Parotid gland (tissue), 1 donor: ENCODE results near the gene COG8.

- PRO-cap: no peak
Measured at GRCh38 chr16:68642431-68643129, 2.5 kb upstream of the CDH3 start.

- PRO-cap: no peak
Measured at GRCh38 chr16:68643841-68644277, 1.3 kb upstream of the CDH3 start.

DNA sequence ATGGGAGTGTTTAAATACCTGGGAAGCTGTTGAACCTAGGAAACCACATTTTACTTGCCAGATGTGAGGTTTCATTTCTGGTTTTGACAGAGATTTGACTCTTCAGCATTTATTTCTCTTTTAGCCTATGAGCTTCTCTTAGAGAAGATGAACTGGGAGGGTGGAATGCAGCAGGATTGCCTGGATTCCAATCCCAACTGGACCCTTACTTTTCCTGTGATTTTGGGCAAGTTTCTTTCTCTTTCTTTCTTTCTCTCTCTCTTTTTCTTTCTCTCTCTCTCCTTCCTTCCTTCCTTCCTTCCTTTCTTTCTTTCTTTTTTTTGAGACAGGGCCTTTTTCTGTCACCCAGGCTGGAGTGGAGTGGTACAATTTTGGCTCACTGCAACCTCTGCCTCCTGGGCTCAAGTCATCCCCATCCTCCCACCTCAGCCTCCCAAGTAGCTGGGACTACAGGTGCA lies 20.4 kb downstream of the CDH1 start:
- PRO-cap: no peak

DNA sequence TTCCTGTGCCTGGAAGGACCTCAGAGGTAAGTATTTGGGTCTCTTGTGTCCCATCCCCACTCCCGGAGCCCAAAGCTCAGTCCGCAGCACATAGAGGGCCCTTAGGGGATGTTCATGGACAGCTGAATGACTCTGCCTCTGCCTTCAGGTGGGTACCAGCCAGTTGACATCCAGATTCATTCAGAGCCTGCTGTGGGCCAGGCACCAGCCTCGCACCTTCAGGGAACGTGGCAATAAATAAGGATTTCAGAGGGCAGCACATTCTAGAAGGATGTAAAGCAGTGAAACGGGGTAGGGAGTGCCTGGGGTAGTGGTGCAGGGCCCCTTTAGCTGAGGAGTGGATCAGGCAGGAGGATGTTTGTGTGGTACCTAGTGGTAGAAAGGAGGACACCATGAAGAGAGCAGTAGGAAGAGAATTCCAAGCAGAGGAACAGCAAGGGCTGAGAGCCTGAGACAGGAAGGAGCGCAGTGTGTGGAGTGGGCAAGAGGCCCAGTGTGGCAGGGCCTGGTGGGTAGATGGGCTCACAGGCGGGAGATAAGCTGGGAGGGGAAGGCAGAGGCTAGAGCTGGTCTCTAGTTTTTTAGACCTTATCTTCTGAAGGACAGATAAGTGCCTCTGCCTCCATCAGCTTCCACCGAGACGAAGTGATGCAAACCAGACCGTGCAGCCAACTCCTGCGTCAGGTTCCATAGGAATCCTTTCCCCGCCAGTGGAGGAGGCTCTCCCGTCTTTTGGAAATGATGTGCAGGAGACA lies 33.4 kb downstream of the CDH1 start:
- PRO-cap: no peak

DNA sequence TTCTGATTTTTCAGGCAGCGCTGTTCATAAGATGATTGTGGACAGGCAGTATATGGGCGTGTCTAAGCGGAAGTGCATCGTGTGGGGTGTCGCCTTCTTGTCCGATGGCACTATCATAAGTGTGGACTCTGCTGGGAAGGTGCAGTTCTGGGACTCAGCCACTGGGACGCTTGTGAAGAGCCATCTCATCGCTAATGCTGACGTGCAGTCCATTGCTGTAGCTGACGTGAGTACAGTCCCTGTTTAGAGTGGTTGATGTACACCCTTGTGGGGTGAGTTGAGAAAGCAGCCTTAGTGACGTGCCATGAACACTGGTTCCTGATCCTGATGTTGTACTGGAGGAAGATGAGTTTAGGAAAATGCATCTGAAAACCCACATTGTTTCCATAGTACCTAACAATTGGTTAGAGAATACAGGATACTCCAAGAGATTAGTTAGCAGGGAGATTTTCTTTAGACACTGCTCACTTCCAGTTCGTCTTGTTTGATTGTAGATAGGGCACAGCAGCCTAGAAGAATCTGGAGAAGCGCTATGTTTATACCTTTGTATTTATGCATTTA lies 10.8 kb downstream of the UTP4 start:
- PRO-cap: no peak

DNA sequence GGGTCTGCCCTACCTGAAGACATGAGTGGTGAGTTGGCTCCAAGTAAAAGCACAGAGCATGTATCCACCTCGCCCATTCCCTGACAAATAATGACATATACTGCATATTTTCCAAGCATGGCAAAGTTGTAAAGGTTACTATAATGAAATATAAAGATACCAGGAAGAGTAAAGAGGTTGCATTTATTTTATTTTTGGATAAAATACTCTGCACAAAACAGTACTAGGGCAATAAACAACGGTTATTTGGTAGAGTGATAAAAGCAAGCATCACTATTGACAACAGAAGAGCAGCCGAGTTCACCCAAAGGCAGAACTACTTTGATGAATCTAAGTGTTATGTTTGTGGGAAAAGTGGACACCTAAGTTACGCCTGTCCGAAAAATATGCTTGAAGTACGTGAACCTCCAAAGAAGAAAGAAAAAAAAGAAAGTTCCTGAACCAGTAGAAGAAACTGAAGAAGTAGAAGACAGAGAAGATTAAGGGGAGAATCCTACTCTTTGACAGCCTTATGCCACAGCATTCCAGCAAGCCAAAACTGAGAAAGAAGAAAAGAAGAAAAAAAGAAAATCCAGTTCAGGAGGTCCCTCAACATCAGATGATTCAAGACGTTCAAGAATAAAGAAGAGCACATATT lies 46.8 kb upstream of the VPS4A start:
- PRO-cap: no peak

DNA sequence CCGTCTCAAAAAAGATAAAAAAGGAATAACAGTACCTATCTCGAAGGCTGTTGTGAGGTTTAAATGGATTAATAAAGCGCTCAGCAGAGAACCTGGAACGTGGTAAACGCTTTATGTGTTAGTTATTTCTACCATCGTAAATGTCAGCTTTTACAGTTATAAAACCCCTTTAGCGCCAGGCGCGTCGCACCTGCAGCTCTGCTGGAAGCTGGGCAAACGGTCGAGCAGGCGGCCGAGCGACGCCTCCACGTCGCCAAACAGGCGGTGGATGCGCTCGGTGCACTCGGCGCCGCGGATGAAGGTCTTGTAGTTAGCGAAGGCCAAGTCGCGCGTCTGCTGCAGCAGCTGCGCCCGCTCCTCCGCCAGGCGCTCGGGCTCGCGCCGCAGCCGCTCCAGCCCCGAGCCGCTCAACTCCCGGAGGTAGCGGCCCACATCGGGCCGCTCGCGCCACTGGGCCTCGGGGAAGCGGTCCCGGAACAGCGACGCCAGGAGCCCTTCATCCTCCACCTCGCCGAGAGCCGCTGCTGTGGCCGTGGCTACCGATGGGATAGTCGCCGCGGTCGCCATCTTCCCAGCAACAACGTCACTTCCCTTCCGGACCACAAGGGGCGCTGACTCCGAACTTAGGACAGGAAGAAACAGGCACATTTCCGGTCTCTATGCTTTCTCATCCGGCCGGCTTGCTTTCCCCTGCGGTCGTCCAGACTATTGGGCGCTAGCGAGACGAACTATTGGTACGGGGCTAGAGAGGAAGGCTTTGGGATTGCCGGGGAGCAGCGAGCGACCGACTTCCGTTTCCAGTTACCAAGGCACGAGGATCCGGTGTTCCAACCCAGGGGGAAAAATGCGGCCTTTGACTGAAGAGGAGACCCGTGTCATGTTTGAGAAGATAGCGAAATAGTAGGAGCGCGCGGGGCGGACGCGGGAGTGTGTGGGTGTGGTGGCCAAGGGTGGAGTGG lies at the start of gene COG8:
TSS of gene COG8 (minus strand) at position 579 of the 959 bp plus-strand sequence.
- PRO-cap: bidirectional peak, plus-strand start at position 708 of the sequence, minus-strand start at position 582 of the sequence

DNA sequence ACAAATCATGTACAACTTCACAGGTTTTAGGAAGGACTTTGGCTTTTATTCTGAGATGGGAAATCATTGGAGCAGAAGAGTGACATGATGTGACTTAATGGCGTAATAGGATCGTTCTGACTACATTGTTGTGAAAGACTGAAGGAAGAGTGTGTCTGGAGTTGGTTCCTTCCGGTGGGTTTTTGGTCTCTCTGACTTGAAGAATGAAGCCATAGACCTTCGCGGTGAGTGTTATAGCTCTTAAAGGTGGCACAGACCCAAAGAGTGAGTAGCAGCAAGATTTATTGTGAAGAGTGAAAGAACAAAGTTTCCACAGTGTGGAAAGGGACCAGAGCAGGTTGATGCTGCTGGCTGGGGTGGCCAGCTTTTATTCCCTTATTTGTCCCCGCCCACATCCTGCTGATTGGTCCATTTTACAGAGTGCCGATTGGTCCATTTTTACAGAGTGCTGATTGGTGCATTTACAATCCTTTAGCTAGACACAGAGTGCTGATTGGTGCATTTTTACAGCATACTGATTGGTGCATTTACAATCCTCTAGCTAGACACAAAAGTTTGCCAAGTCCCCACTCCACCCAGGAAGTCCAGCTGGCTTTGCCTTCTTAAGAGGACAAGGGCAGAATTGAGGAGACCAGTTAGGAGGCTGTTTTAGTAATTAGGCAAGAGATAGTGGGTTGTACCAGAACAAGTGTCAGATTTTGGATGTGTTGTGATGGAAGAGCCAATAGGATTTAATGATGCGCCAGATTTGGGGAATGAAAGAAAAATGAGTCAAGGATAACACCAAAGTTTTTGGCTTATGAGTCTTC lies 4.7 kb downstream of the CYB5B start:
- PRO-cap: no peak

GRCh38 chr16:69600656-69601108 lies 34.9 kb downstream of the NFAT5 start:
- PRO-cap: no peak

- PRO-cap: no peak
Measured at GRCh38 chr16:69629139-69629759, 63.5 kb downstream of the NFAT5 start.

- PRO-cap: no peak
Measured at GRCh38 chr16:69676335-69677653, 49.6 kb downstream of the NQO1 start.

DNA sequence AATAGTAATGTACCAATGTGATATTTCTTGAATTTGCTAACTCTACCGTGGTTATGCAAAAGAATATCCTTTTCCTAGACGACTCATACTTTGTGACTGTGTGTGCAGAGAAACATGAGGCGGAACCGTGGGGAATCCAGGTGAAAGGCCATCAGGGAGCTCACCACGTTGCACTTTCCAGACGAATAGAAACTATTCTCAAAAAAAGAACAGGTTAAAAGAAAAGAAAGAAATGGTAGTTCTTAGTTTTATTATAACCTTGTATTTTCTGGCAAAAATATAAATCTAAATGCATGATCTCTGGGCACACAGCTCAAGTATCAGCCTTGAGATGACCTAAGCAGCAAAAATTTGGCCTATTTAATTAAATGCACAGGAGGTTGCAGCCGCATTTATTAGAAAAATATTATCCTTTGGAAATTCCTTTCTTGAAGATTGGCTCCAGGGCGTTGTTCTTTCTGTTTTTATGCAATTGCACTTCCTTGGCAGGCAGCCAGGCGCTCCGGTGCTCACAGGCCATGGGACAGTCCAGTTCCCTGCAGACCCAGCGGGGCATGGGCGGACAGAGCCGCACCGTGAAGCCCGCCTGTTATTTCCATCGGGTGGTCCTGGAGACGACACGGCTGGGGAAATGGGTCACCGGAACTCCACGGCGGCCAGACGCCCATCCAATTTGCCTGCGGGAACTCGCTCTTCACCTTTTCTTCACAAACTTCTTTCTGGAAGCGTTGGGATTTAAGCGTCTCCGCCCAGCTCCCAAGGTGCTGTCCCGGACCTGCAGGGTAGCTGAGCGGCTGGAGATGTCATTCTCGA lies 12.9 kb downstream of the NOB1 start:
- PRO-cap: no peak

- PRO-cap: no peak
Measured at GRCh38 chr16:69798549-69798886, 36.4 kb downstream of the WWP2 start.

- PRO-cap: no peak
Measured at GRCh38 chr16:69833272-69833748, 71.2 kb downstream of the WWP2 start.

DNA sequence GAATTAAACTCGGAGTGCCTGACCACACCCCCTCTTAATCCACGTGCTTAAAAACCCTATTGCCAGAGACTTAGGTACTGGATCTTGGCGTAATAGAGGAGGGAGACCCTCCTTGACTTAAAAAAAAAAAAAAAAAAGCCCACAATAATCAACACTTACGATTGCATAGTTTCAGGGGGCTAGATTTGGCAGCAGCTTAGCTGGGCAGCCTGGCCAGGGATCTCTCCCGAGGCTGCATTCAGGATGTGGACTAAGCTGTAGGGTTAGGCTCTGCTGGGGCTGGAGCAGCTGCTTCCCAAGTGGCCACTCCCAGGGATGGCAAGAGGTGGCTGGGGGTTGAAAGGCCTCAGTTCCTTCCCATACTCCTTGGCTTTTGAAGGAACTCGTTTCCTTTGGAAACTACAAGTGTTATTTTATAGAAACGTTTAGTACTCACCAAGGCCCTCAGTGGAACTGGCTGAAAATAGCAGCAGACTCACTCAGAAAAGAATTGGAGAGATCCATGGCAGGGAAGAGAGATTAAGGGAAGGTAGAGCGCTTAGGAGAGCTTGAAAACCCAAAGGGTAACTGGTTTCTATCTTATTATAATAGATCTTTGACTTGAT lies 76.3 kb downstream of the WWP2 start:
- PRO-cap: bidirectional peak, plus-strand start at position 447 of the sequence, minus-strand start at position 239 of the sequence

GRCh38 chr16:69926334-69926669 lies 24.8 kb upstream of the CLEC18A start:
- PRO-cap: no peak

DNA sequence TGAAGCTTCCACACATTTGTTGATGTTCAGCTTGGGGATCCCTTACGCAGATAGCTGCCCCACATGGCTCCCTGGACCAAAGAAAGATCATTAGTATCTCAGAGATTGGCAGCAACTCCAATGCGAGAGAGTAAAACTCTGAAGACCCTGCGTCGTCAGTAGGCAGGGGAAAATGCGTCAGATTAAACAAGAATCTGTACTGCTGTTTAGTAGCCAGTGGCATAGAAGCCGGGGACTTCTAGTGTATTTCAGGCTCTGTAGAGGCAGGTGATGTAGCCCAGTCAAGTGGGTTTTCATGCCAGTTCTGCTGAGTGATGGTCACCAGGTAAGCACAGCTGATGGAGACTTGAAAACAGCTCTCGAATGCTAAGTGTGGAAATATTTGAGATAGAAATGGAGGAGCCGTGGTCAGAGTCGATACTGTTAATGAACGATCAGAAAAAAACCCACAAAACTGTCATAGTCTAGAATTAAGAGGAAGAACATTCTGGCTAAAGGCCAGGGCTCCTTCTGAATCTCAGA lies 24.4 kb upstream of the CLEC18A start:
- PRO-cap: no peak

GRCh38 chr16:69927192-69927908 lies 23.8 kb upstream of the CLEC18A start:
- PRO-cap: no peak

- PRO-cap: no peak
Measured at GRCh38 chr16:70060600-70061377, 53.3 kb upstream of the PDPR start.

GRCh38 chr16:70157378-70158109 lies 16.0 kb upstream of the CLEC18C start:
- PRO-cap: no peak